Left colon (tissue), 1 donor: Measurements from ENCODE around the gene FOXM1.

DNA sequence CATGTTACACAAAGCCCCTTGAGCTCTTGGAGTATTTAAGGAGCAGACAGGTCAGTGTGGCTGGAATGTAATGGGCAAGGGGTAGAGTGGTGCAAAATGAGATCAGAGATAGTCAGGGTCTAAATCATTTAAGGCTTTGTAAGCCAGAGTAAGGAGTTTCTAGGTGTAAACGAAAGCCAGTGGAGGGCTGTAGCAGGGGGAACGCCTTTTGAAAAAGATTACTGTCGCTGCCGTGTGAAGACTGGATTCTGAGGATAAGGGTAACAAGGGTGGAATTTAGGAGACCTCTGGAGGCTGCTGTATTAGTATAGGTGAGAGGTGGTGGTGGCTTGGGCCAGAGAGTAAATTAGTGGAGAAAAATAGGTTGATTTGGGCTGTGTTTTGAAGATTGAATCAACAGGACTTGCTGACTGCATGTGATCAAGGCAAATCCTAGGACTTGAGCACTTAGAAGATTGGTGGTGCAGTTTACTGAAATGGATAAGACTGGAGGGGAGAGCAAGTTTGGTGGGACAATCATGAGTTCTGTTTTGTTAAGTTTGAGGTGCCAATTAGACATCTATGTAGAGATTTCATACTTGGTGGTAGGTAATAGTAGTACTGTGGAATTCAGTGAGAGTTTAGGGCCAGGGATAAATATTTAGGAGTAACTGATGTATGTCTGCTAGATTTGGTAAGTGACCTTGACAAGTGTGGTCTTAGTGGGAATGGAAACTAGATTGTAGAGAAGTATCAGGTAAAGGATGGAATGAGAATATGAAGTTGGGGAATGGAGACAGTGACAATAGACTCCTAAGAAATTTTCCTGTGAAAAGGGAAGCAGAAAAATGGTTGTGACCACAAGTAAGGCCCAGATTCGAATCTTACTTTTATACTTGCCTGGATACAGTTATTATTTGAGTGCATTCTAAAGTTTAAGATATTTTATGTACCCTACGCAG, 31.2 kb downstream of the ADIPOR2 start:
- PRO-cap, result no peak

- PRO-cap, result no peak
Measured at GRCh38 chr12:1784085-1784708, 36.2 kb upstream of the LRTM2 start.

- PRO-cap, result bidirectional peak, plus-strand start at chr12:1811891, minus-strand start at chr12:1811764
Measured at GRCh38 chr12:1811496-1812156, 8.7 kb upstream of the LRTM2 start.

GRCh38 chr12:1920816-1921440, 2.5 kb upstream of the CACNA2D4 start:
- PRO-cap, result unidirectional peak, minus-strand start at chr12:1921075

- PRO-cap, result no peak
Measured at GRCh38 chr12:1921961-1922448, 3.6 kb upstream of the CACNA2D4 start.

DNA sequence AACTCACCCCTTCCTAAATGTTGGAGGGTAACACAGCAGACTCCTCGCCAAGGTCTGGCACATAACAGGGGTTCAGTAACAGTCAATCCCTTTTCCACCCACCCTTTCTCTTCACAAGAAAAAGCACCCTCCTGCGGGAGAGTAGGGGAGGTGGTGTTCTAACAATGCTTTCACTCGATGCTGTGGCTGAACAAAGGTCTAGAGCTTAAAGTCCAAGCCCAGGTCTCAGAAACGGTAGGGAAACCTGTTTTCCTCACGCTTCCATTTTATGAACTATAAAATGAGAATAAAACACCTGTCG, 20.8 kb upstream of the CACNA2D4 start:
- PRO-cap, result no peak

GRCh38 chr12:2169975-2170884, 117.4 kb downstream of the CACNA1C start:
- PRO-cap, result no peak

- PRO-cap, result no peak
Measured at GRCh38 chr12:2248744-2249524, 196.1 kb downstream of the CACNA1C start.

- PRO-cap, result no peak
Measured at GRCh38 chr12:2283753-2284275, 231.0 kb downstream of the CACNA1C start.

DNA sequence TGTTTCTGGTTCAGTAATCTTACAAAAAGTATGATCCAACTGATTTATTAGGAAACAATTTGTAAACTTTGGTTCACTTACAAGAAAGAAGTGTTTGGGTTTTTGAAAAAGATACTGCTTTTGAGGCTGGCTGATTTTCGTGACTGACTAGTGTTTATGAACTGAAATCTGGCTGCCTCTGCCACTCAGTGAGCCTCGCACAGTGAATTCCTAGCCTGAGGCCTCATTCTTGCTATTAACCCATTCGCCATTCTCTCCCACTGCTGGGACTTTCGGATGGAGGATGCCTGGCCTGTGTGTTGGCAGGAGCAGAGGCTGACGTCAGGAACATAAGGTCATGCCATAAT, 249.2 kb downstream of the CACNA1C start:
- PRO-cap, result no peak

DNA sequence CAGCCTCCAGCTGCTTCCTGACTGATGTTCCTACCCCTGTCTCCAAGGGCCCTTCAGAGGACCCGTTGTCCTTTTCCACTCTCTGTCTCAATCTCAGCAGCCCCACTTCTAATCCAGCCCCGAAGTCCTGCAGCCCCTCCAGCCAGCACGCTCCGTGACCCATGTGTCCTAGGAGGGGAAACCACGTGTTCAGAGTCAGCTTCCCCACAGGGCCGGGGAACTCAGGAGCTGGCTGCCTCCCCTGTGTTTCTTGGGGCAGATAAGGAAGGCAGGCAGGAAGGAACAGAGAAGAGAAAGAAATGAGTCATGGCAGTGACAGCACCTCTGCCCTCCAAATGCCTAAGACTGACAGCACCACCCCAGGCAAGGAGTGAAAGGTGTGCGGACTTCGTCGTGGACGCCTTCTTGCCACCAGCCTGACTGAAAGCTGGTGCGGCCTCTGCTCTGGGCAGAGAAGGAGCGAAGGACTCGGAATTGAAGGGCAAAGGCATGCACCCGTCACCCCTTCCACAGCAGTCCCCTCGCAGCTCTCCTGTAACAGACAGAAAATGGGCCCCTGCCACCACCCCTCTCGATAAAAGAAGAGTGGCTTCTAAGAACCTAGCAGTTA, 167.0 kb upstream of the FKBP4 start:
- PRO-cap, result no peak

GRCh38 chr12:2796917-2797538, 2.3 kb downstream of the FKBP4 start:
- PRO-cap, result no peak

GRCh38 chr12:2876312-2877522, at the start of gene FOXM1:
FOXM1 (minus strand) TSS chr12:2877174.
- PRO-cap, result bidirectional peak, plus-strand start at chr12:2877223, minus-strand start at chr12:2876928

DNA sequence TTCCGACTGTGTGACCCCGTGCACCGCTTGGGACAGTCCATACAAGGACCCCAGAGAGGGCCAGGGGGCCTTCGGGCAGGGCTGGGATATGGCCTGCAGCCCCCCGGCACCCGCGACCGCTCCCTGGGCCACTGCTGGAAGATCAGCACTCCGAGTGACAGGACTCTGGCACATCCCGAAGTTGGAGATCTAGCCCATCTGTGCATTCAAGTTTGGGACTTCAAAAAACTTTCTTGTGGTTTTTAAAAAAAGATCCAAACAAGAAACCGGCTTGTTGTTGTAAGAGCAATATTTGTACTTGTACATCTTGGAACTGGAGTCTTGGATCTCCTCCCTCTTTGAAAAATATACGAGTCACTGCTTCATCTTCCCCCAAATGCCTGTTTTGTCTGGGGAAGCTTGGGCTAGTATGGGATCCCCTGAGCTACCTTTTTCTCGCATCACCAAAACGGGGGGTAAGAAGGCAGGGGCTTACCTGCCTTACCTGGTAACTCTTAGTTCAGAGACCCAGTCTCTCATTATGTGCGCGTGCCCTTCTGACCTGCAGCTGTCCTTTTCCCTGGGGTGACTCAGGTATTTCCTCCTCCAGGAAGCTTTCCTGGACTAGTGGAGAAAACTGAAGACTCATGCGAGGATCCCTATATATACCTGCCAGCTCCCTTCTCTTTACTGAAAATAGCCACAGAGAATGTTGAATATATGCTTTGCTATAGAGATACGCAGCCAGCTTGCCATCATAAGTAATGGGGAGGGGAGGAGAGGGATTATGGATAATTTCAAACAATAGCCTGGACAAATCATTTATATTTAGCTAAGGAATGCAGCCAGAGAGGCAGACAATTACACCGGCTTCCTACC, 827 bp downstream of the TSPAN9 start:
- PRO-cap, result no peak

DNA sequence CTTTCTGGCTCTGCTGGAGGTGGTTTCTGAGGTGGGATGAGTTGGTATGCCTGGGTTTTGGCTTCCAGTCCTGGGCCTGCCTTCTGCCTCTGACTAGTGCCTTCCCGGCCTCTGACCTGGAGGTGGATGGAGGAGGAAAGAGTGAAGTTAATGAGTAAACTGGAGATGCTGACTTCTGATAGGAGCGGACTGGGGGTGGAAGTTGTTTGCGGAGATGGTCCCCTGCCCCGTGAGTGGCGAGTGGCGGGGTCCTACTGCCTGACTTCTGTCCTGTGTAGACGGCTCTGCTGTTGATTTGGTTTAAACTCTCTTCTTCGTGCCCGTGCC, 8.5 kb downstream of the TSPAN9 start:
- PRO-cap, result no peak

- PRO-cap, result no peak
Measured at GRCh38 chr12:3100139-3100692, 23.0 kb downstream of the TSPAN9 start.

DNA sequence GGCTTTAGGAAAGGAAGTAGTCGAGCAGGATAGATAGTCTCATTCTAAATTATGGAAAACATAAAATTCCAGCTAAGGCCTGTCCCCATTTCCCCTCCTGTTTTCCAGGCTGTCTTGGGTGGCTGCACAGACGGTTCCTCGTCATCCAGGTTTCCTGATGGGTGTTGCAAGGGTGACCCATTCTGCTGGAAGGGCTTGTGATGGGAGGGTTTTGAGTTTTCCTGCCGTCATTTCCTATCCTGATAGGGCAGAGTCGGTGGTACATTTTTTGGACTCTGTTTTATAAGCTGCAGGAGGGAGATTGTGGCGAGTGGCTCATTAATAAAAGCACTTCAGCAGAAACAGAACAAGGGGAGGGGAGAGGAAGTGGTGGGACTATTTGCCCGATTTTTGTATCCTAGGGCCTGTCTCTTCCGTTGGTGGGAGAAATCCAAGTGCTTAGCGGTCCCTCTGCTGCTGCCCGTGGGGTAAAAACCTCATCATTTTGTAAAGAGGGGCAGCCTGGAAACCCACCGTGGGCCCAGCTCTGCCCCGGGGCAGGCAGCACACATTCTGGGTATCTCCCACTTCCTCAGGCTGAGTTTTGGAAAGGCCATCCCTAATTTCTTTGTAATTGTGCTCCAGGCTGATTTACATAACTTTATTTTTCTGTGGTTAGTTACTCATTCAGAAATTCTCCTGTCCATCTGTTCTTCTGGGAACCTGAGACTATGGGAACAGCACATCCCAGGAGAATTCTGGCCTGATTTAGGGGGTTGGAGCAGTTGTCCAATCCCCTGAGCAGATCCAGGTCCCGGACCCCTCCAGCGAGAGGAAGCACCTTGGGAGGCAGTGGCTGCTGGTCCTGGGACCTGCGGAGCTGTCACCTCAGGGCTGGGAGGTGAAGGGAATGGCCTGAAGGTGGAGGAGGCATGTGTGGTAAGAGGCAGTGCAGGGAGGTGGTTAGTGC, 40.1 kb downstream of the TSPAN9 start:
- PRO-cap, result no peak

- PRO-cap, result no peak
Measured at GRCh38 chr12:3119674-3120881, 42.9 kb downstream of the TSPAN9 start.

GRCh38 chr12:3218860-3219536, 141.8 kb downstream of the TSPAN9 start:
- PRO-cap, result no peak

DNA sequence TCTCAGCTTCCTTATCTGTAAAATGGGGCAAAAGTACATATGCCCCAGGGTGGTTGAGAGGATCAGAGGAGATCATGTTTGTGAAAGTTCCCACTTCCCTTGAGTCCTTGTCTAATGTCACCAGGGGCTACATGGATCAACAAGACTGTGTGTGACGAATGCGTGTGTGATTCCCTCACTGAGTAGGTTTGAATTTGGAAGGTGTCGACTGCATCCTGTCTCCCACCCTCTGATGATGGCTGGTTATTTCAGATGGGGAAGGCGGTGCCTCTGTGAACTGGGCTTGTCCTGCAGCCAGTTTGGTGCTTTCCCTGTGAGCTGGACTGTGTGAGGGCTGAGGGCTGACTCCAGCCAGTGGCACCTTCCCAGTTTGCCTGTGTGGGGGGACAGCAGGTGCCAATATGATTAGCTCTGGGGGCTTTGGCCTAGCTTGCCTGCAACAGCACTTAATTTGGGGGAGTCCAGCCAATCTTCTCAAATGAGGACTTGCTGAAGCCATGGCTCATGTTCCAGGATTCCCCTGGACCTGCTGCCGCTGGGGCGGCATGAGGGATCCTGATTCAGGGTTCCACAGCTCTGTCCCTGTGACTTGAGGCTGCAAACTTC, 158.4 kb downstream of the TSPAN9 start:
- PRO-cap, result no peak